ENCODE results near the genes RNF135 and C17orf75.

DNA sequence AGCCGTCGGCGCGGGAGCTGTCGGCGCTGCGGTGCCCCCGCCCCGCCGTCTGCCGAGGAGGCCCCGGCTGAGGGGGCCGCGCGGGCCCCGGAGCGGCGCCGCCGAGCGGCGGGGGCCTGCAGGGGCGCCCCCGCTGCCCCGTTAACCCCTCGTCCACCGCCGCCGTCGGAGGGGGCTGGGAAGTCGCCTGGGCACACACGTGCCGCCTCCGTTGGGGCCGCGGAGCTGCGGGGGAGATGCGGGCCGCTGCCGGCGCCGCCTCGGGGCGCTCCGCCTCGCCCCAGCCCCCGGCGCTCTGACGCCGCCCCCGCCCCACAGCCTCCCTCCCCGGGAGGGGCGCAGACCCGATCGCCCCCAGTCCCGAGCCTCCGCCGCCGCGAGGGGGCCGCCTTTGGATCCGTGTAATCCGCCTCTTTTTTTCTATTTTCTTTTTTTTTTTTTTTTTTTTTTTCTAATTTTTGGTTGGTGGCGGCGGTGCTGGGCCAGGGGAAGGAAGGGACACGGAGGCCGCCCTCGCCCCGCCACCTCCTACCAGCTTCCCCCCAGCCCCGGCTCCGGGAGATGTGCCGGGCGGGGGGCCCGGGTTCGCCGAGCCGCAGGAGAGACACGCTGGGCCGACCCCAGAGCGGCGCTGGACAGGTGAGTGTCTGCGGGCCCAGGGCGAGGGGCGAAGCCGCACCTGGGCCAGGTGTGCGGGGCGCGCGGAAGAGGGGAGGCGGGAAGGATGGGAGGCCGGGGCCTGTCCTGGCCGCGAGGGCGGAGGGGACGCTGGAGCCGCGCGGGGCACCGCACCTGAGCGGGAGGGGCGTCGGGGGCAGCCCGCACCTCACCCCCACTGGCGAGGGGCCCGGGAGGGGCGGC, 115.1 kb downstream of the CRLF3 start:
- PRO-cap, result no peak

DNA sequence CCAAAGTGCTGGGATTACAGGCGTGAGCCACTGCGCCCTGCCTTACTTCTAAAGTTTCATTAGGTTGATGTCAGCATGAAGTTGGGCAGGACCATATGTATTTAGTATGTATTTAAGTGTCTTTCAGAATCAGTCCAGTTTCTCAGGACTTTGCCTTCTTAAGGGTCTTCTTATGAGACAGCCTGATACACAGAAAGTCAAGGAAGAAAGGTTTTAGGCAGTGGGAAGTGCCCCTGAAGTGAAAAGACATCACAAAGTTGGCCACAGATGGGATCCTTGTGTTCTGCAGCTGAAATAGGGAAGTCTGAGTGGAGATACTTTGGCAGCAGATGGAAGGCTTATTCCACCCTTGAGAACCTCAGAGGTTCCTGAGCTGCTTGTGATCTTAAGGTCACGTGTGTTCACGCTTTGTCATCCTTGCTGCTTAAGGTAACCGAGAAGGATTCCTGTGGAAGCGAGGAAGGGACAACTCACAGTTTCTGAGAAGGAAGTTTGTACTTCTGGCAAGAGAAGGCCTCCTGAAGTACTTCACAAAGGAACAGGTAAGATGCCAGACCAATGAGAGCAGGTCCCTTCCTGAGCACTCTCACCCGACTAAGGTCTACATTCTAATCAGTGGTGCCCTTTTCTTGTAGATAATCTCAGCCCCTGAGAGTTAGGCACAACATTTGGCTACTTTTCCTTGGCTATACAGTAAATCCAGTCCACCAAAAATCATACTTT, 12.2 kb downstream of the ADAP2 start:
- PRO-cap, result no peak

GRCh38 chr17:30970805-30971663, at the start of gene RNF135:
TSS of gene RNF135 (plus strand) at chr17:30971039.
- PRO-cap, result bidirectional peak, plus-strand start at chr17:30971074, minus-strand start at chr17:30970936; bidirectional peak, plus-strand start at chr17:30971309, minus-strand start at chr17:30971298

- PRO-cap, result bidirectional peak, plus-strand start at chr17:31094568, minus-strand start at chr17:31094601; bidirectional peak, plus-strand start at chr17:31094977, minus-strand start at chr17:31094811
These were observed 351 bp upstream of the NF1 start for GRCh38 chr17:31094415-31094836.

GRCh38 chr17:31128298-31128680, 33.5 kb downstream of the NF1 start:
- PRO-cap, result no peak

- PRO-cap, result no peak
These were observed 68.5 kb downstream of the NF1 start for GRCh38 chr17:31163111-31163777.

- PRO-cap, result no peak
These were observed 82.6 kb downstream of the NF1 start for GRCh38 chr17:31177249-31177964.

DNA sequence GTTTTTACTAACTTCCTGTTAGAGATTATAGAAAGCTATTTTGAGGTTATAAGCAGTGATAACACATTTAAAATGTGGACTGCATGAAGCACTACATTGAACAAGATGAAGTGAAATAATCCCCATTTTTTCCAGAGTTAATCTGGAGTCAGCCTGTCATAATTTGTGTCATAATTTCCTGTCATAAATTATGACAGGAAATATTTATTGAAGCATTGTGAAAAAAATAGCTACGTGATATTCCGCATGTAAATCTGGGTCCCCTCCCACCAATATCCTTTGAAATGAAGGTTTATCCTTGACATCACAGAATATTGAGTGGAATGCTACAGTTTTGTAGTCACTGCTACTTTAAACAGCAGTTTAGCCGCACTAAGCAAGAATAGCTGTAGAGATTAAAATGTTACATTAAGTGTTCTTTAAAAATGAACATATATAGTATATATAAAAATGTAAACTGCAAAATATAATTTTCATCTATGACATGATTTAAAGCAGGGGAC, 40.0 kb downstream of the OMG start:
- PRO-cap, result no peak

- PRO-cap, result no peak
These were observed 2.3 kb downstream of the EVI2A start for GRCh38 chr17:31319029-31319695.

- PRO-cap, result no peak
These were observed 28.6 kb upstream of the EVI2A start for GRCh38 chr17:31349983-31350469.

DNA sequence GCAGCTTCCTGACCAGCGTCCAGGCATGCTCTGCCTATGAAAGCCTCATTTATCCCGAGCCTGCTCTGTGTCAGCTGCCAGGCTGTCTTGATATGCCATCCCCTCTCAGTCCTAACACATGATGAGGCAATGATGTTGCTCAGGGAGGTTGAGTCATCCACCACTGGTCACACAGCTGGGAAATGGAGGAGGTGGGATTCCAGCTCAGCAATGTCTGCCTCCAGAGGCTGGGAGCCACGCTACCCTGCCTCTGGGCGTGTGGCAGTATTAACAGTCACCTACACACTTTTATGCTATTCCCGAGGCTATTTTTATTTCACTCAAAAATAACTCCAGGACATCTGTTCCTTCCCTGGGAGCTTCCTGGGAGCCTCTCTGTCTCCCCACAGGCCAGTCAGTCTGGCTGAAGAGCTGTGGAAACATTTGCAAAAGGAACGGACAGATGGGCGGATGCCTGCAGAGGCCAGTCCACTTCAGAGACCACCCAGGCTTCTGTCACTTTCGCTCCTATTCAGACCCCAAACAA, 22.6 kb downstream of the RAB11FIP4 start:
- PRO-cap, result no peak

DNA sequence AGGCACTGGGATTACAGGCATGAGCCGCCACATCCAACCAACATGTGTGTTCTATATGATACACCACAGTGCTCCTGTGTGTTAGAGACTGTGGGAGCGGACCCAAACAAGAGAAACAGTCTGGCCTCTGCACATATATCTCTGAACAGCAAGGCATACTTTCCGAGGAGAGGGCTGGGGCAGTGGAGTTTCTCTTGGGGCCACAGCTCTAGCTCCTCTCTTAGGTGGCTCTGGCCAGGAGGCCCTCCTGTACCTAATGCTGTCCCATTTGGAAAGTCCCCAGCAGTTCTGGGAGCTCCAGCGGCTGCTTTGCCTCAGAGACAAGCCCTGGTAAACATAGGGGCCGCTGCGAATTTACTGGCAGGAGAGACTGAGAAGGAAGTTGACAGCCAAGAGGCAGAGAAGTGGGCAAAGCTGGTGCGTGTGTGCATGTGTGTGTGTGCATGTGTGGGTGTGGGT, 95.1 kb downstream of the RAB11FIP4 start:
- PRO-cap, result no peak

- PRO-cap, result no peak
These were observed 100.3 kb downstream of the RAB11FIP4 start for GRCh38 chr17:31491807-31492195.

DNA sequence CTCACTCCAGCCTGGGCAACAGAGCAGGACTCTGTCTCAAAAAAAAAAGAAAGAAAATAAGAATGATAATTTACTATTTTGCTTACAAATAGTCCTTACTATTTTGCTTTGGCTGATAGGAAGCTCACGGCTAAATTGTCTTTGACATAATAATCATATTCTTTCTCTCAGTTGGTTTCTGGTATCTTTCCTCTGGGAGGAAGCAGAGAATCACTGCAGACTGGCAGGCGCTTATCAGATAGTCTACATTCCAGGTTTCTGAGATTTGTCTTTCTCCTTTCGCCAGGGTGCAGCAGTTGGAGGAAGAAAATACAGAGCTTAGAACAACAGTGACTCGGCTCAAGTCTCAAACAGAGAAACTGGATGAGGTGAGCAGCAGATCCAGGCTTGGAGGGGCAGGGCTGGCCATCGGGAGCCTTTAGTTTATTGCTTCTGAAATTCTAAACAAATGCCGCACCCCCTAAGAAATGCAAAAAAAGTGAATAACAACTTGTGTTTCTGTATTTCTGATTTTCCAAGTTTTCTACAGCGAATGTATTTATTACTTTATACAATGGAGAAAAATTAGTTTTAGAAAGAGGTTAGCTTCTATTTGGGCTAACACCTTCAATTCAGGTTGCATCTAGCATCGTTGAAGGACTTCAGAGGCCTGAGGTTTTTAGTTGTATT, 136.2 kb downstream of the RAB11FIP4 start:
- PRO-cap, result no peak

GRCh38 chr17:31762239-31762660, 96.8 kb downstream of the COPRS start:
- PRO-cap, result no peak

- PRO-cap, result bidirectional peak, plus-strand start at chr17:31937018, minus-strand start at chr17:31936779
These were observed 398 bp upstream of the SUZ12 start for GRCh38 chr17:31936401-31936816.

- PRO-cap, result no peak
These were observed 37.5 kb downstream of the RHBDL3 start for GRCh38 chr17:32303114-32303641.

- PRO-cap, result bidirectional peak, plus-strand start at chr17:32342025, minus-strand start at chr17:32341865; bidirectional peak, plus-strand start at chr17:32342290, minus-strand start at chr17:32342206
These were observed at the start of gene C17orf75 for GRCh38 chr17:32341542-32342533. TSS of gene C17orf75 (minus strand) at chr17:32342173.

DNA sequence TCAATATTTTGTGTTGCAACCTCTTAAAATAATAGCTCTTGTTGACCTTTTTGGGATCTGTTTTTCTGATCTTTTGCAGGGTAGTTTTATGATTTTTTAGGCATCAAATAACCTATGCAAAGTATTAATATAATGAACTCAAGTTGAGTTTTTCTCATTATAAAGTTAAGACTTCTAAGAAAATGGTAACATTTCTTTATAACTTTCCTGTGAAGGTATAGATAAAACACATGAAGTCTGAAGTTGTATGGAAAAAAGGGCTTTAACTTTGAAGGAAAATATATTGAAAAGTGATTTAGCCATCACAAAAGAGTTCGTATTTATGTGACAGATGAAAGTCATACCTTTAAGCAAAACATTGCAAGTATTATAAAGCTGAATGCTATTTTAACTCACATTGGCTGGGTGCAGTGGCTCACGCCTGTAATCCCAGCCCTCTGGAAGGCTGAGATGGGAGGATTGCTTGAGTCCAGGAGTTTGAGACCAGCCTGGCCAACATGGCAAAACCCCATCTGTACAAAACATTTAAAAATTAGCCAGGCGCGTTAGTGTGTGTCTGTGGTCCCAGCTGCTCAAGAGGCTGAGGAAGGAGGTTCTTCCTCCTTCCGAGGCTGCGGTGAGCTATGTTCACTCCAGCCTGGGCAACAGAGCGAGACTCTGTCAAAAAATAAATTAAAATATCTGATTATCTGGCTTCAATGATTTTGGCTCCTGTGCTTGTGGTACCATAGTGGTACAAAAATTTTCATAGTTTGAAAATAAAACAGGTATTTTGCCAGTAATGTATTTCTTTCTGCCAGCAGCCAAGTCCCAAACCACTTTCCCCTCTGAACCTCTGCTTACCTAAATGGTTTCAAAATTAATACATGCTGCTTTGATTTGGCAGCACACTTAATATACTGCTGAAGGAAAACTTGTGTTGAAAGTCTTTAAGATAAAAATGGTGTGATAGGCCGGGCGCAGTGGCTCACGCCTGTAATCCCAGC, 21.4 kb downstream of the ZNF207 start:
- PRO-cap, result no peak

DNA sequence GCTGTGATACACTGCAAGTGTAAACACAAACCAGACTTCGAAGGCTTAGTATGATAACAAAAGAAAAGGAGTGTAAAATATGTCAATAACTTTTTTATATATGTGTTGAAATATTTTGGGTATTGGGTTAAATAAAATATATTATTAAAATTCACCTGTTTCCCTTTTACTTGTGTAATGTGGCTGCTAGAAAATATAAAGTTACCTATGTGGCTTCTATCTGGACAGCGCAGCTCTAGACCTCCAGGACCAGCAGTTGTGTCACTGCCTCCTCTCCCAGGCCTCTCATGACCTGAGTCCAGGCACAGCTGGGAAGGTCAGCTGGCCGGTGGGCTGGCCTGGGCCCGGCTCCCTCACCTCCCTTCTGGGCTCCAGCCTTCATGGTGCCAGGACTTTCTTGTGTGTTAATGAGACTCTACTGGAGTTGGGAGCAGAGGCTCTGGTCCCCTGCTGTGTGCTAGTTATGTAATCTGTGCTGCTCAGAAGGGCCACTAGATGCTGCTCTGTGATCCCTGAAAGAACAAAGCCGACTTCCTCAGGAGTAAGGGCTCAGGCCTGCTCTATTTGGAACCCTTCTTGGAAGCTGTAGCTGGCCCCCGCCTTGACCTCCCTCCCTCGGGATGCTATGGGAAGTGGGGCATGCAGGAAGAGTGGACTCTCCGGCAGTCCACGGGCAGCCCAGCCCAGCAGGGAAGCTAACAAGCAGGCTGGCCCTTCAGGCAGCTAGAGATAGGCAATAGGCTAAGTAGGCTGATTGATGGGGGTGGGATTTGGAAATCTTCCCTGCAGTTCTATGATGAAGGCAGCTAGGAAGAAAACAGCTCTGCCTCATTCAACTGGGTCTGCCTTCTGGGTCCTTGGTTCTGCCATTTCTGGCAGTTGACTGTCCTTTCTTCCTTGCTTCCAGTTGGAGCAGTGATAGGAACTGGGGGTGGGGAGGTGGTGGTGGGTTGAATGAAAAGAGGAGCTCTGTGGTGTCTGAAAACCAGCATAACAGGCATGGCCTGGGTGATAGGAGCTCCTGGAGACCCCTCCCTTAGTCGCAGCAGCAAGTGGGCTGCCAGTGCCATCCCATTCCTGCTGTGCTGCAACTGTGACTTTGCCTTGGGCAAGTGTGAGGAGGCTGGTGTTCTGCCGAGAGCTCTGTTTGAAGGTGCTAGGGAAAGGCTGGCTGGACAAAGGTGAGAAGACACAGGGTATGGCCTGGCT, 3.2 kb upstream of the CDK5R1 start:
- PRO-cap, result no peak